ENCODE measurements around the genes VPS50 and CALCR.

DNA sequence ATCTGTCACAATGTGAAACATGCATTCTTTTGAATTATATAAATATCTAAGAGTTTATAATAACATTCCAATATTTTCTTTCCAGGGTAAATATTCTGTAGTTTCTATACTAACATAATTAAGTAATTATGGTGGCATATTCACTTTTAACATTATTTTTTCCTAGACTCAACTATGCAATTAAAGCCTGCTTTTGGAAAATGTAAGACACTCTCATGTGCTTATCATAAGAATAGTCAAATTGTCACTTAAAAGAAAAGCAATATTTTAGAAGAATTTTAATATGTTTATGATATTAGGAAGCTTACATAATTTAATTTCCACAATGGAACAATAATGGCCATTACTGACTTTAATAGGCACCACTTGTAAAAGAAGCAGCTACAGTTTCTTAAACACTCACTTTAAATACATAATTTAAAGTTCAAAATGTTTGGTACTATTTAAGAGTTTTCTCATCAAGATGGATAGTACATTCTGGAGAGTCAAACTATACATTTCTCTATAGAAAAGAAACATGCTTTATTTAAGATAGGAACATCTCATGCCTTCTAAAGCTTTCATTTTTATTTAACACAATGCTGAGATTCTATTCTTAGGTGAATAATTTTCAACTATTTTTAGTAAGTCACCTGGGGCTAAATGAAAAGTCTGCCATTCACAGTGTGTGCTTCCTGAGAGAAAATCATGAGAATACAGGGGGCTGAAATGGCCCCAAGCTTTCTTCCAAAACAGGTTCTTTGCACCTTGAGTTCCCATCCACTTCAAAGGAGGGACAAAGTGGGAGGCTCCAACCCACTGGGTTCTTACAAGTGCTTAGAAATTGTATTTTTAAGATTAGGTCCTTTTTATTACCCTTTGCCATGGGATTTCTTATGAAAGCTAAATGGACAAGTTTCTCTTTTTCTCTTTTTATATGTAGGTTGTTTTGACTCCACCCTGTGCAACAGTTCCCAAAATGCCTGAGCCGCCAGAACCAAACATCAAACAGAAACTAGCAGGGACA, 21.3 kb upstream of the FAM133B start:
- PRO-cap: no peak

- PRO-cap: no peak
These were observed 44.7 kb upstream of the FAM133B start for GRCh38 chr7:92634651-92635587.

- PRO-cap: no peak
These were observed 112.5 kb downstream of the CDK6 start for GRCh38 chr7:92723780-92724464.

- PRO-cap: no peak
These were observed 26.8 kb downstream of the CDK6 start for GRCh38 chr7:92809417-92810168.

- PRO-cap: no peak
These were observed 4.2 kb downstream of the CDK6 start for GRCh38 chr7:92831977-92832778.

DNA sequence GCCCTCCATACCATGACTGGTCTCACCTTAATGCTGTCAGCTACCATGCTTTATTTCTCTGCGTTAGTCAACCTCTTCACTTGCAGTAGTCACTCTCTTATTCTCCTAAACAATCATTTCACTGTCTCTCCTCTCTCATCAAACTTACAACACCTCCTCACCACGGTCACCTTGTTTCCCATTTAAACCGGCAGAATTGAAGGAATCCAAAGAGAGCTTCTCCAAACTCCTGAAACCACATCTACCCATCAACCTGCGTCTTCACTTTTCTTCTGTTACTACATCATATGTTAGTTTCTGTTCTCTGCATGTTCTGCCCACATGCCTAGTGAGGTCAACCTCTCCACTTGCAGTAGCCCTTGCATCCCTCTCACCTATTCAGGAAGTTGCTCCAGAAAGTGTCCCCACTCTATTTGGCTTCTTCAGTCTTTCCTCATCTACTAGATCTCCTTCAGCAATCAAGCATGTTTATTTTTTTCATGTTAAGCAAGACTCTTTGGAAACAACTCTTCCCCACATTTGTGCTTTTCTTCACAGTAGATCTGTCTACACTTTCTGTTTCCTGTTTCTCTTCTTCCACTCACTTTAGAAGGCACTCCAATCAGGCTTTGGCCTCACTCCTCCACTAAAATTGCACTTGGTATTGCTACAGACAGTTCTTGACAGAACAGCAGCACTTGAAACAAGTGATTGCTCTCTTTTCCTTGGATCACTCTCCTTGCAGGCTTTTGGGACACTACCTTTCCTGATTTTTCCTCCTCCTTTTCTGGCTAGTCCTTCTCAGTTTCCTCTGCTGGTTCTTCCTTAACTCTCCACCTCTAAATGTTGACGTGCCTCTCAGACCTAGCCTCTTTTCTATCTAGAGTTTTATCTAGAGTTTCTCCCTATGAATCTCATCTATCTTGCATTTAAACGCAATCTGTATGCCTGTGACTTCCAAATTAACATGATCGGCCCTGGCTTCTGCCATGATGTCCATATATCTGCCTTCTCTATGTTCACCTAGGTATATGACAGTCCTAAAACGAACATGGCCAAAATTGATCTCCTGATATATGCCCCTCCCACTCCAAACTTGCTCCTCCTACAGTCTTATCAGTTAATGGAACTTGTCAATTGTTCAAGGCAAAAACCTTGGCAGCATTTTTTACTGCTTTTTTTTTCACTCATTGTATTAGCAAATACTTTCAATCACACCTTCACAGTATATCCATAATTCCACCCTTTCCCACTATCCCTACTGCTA, 7.3 kb downstream of the SAMD9L start:
- PRO-cap: no peak

DNA sequence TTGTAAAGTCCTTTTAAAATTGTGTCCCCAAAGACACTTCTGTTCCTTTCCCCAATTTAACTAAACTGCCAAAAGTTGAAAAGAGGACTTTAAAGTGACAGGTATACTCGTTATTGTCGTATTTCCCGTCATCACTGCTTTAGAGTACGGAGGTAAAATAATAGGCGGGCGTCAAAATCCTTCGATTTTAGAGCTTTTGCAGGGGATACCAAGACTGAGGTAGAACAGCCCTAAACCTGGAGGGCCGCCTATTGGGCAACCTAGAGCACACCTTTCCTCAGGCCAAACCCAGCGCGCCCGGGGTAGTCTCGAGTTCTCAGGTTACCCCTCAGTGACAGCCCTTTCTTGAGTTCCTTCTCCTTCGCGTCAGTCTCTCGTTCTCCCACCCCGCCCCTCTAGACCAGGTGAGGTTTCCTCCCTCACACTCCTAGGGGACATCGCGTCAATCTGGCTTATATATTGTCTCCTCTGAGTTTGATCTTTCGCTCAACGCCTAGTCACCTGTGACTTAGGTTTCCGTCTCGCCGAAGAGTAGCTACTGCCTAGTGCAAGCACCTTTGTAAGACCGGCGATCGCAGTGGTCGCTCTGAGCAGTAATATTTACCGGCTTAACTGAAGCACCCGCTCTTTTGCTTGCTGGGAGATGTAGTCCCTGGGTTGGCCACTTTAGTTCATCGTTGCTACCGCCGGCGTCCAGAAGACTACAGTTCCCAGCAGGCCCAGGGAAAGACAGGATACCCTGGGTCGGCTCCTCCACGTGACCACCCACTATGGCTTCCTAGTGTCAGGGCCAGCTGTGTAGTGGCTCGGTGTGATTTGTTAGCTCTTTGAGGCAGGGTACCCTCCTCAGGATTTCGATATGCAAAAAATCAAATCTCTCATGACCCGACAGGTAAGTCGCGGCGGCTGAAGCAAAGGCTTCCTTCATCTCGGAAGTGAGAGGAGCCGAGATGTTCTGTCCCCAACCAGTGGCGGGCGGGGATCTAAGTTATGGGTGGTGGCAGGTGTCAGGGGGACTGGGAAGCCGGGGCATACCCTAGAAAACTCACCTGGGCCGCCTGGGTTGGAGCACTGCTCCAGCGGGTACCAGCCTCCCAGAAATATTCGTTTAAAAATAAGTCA, at the start of gene VPS50:
Gene VPS50 (plus strand): TSS at position 758 of the 1,122 bp plus-strand sequence.
- PRO-cap: bidirectional peak, plus-strand start at position 771 of the sequence, minus-strand start at position 567 of the sequence

GRCh38 chr7:93574623-93575009, at the start of gene CALCR:
Gene CALCR (minus strand): TSS chr7:93574724.
- PRO-cap: no peak

- PRO-cap: no peak
These were observed 1.6 kb downstream of the GNG11 start for GRCh38 chr7:93922851-93923914.

GRCh38 chr7:94004602-94005007, 450 bp upstream of the BET1 start:
- PRO-cap: no peak

- PRO-cap: unidirectional peak, plus-strand start at chr7:94064822
These were observed 60.5 kb upstream of the BET1 start for GRCh38 chr7:94064673-94064982.

DNA sequence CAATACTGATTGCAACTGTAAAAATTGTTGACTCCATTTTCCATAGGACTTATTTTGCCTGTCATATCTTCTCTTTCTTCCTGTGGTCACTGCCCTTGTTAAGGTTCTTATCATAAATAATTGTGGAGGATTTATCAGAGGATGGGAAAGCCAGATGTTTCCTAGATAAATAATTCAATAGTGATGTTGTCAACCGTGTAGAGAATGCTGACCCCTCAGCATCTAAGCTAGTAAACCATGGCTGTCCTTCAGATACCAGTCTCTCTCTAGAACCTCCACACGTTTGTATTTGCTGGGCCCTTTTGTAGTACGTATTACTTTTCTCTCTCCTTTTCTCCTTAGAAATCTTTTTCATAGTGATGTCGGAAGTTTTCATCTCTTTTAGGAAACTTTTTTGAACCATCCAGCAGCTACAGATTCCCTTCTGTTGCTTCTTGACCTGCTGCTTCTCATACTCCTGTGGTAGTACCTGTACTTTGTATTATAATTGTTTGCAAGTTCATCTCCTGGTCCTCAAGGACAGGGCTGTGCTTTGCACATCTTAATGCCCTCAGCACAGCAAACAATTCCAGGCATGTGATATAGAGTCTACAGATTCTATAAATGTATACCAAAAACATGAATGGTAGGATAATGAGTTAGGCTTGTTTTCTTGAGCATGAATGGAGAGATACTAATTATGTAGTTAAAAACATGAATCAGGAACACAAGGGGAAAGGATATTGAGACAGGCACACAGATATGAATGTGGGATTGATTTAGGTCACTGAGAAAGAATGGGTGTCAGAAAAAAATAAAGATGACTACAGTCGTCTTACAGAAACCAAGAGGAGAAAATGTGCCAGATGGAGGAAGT, 172.9 kb upstream of the BET1 start:
- PRO-cap: no peak

DNA sequence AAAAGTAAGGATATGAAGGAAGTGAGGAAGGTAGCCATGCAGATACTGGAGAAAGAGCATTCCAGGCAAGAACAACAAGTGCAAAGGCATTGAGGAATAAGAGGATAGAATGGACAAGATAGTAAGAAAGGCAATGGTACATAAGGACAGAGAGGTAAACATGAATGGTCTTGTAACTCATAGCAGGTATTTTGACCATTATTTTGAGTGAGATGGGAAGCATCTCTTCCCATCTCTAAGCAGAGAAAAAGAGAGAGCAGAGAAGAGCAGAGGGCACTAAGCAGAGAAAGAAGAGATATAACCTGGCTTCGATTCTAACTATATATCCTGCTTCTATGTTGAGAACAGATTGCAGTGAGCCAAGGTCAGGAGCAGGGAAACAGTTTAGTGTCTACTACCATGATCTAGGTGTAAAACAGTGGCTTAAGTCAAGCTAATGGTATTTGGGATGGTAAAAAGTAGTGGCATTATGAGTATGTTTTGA, 193.2 kb upstream of the BET1 start:
- PRO-cap: no peak

GRCh38 chr7:94303690-94304195, 91.0 kb upstream of the COL1A2 start:
- PRO-cap: unidirectional peak, minus-strand start at chr7:94303924

- PRO-cap: no peak
These were observed 30.9 kb downstream of the COL1A2 start for GRCh38 chr7:94425339-94426221.

- PRO-cap: no peak
These were observed 694 bp downstream of the CASD1 start for GRCh38 chr7:94510411-94510594.

DNA sequence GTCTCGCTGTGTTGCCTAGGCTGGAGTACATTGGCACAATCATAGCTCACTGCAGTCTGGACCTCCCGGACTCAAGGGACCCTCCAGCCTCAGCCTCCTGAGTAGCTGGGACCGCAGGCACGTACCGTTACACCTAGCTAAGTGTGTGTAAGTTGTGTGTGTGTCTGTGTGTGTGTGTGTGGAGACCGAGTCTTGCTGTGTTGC, 563 bp upstream of the PON2 start:
- PRO-cap: no peak

DNA sequence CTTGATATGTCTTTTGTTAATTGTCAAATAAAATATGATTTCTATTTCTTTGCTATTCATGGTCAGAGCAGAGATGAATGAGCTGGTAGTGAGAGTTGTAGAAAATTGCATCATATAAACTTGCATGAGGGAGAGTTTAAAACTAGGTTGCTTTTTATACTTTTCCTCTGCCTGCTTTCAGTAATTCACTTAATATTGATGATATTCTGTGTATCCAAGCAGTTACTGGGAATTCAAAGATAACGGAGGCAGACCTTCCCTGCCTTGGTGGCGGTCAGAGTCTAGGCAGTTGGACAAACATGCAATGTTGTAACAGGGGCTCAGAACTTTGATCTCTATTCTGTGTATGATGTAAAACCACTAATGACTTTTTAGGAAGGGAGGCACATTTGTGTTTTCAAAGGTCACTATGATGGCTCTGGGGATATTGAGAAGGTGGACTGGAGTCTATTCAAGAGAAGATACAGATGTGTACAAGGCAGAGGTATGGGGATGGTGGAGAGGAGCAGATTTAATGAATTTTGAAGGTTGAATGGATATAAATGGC, 5.5 kb upstream of the PON2 start:
- PRO-cap: no peak

GRCh38 chr7:95471014-95471560, 14.7 kb upstream of the ASB4 start:
- PRO-cap: no peak

DNA sequence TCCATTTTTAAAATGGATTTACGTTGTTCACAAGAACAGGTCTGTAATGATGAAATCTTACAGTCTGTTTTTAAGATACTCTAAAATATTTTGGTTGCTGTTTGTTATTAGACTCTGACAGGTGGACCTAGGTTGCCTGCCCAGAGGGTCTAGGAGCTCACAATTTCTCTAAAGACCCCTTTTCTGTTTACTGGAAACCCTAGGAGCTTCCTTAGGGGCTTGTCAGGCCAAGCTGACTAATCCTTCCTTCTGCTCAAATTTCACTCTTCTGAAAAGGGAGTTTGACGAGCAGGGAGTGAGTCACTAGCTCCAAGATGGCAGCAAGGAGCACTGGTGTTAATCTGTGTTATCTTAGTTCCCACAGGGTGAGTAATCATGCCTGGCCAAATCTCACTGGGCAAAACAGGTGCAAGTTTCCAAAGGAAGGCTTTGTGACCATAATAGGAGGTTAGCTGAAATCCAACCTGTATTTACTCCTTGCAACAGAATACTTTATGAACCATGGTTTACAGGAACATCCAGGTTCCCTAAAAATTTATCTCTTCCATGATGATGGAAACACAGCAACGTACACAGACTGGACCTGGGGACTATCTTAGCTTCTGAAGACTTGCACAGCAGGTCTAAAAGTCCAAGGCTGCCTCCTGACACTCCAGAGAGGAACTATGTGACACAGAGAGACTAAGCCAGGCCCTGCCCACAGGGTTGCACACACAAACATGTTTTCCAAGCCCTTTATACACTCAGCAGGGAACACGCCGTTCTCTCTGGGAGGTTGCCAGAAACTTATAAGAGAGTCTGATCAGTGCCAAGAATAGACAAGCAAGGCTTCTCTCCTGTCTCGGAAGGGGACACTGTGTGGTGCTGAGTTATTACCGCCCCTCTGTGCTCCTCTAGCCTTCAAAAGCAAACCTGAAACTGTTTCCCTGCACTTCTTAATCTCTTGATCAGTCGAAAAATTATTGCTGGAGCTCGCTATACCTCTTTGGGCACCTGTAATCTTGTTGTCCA, 46.4 kb downstream of the PDK4 start:
- PRO-cap: bidirectional peak, plus-strand start at position 789 of the sequence, minus-strand start at position 579 of the sequence

All from ileum (tissue), 1 donor.